Urinary bladder (tissue), 3 donors: Measurements from ENCODE around the genes SLC23A1, PROB1, UBE2D2 and PURA.

GRCh38 chr5:138628512-138628778 lies 53.2 kb upstream of the HSPA9 start:
- PRO-cap: no peak
- RAMPAGE, long total RNA: no peak

GRCh38 chr5:138654392-138654942 lies 79.3 kb upstream of the HSPA9 start:
- PRO-cap: no peak
- RAMPAGE, long total RNA: no peak

- PRO-cap: no peak
- RAMPAGE, long total RNA: no peak
Measured at GRCh38 chr5:138932625-138932824, 57.4 kb upstream of the LRRTM2 start.

DNA sequence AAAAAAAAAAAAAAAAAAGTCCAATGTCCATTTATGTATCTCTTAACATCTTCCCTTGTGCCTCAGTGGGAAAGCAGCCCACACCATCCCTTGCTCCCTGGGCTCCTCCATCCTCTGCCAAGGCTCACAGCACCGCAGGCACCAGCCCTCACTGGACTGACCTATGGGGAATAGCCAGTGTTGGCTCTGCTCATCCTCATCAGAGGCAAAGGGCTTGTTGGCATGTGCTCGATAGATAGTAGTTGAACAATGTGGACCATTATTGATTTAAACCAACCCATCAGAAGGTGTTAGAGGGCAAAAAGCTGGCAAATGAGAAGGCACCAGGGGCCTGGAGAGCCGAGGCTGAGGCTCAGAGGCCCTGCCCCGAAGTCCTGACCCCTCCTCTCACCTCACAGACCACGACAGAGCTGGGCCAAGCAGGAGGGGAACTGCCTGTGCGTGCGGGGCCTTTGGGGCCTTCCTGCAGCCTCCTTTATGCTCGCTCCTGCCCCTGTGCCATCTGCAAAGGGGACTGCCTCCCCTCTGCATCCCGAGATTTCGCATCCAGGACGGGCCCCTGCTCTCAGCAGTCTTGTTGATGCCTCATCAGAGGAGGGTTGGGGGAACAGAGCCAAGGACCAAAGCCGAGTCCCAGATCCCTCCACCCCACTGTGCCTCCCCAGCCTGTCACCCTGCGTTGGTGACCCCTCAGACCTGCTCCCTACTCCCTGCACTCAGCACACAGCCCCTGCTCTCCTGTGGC lies 62.1 kb upstream of the LRRTM2 start:
- PRO-cap: no peak
- RAMPAGE, long total RNA: no peak

- PRO-cap: no peak
- RAMPAGE, long total RNA: no peak
Measured at GRCh38 chr5:139075419-139076148, 122.6 kb downstream of the SIL1 start.

- PRO-cap: no peak
- RAMPAGE, long total RNA: no peak
Measured at GRCh38 chr5:139276969-139277776, 16.4 kb upstream of the MATR3 start.

GRCh38 chr5:139296584-139297342 lies 3.2 kb downstream of the MATR3 start:
- PRO-cap: no peak
- RAMPAGE, long total RNA: no peak

DNA sequence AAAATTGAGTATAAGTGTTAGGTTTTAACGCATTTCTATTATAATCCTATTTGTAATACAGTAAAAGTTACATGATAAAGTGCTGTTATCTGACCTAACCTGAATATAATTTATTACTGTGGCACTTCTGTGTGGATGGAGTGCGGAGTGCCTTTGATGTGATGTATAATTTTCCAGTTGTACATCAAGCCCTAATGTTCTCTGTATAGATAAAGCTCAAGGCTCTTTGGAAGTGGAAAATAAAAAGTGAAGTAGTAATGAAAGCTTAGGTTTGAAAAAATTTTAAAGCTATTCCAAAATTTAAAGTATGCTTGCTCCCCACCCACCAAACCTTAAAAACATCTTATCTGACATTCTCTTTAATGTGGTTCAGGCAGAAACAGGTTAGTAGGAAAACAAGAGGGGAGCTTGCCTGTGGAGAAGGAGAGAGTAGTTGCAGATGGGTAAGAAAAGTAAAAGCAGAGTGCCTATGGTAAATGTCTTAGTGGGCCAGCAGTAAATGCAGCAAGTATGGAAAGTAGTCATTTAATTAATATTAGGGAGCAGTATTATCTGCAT lies 4.1 kb downstream of the MATR3 start:
- PRO-cap: no peak
- RAMPAGE, long total RNA: no peak

GRCh38 chr5:139383215-139383690 lies at the start of gene SLC23A1:
SLC23A1 (minus strand) TSS chr5:139383297.
- PRO-cap: no peak
- RAMPAGE, long total RNA: no peak

- PRO-cap: unidirectional peak, minus-strand start at chr5:139395104
- RAMPAGE, long total RNA: no peak
Measured at GRCh38 chr5:139394561-139395693, at the start of gene PROB1. PROB1 (minus strand) TSS chr5:139395104.

DNA sequence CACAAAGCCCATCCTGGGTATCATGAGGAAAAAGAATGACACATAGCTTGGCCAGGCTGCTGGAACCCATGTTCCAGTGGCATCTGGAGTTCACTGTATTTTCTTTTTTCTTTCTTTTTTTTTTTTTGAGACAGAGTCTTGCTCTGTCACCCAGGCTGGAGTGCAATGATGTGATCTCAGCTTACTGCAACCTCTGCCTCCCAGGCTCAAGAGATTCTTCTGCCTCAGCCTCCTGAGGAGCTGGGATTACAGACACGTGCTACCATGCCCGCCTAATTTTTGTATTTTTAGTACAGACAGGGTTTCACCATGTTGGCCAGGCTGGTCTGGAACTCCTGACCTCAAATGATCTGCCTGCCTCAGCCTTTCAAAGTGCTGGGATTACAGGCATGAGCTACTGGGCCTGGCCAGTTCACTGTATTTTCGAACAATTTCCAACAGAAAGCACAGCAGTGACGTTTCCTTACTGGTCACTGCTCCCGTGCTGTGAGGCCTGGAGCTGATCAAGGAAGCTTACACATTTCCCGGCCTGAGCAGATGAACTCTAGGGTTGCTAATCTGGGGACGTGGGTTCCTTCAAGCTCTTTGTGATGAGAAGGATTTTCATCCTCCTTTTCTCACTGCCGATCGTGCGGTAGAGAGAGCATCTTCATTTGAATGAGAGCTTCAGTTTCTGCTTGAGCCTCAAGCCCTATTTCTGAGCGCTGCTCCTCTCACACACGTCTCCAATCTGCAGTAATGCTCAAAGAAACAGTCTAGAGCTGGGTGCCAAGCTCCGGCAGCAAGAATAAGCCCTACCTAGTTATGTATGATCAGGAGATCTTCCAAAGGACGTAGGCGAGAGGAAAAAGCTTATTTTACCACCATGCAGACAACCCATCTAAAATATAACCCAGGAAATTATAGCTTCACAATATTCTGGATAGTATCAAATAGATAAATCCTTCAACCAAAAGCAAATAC lies 7.1 kb upstream of the SPATA24 start:
- PRO-cap: no peak
- RAMPAGE, long total RNA: no peak

- PRO-cap: no peak
- RAMPAGE, long total RNA: no peak
Measured at GRCh38 chr5:139474780-139475197, 4.0 kb downstream of the SMIM33 start.

DNA sequence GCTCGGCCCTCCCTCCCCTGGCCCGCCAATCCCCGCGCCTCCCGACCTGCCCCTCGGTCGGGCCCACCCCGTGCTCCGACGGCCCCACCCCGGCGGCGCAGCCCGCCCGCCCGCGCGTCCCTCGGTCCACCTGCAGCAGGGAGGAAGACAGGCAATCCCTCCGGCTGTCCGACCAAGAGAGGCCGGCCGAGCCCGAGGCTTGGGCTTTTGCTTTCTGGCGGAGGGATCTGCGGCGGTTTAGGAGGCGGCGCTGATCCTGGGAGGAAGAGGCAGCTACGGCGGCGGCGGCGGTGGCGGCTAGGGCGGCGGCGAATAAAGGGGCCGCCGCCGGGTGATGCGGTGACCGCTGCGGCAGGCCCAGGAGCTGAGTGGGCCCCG lies at the start of gene UBE2D2:
Gene UBE2D2 (plus strand): TSS at position 81 of the 378 bp plus-strand sequence.
- PRO-cap: bidirectional peak, plus-strand start at position 154 of the sequence, minus-strand start outside the sequence
- RAMPAGE, long total RNA: no peak

DNA sequence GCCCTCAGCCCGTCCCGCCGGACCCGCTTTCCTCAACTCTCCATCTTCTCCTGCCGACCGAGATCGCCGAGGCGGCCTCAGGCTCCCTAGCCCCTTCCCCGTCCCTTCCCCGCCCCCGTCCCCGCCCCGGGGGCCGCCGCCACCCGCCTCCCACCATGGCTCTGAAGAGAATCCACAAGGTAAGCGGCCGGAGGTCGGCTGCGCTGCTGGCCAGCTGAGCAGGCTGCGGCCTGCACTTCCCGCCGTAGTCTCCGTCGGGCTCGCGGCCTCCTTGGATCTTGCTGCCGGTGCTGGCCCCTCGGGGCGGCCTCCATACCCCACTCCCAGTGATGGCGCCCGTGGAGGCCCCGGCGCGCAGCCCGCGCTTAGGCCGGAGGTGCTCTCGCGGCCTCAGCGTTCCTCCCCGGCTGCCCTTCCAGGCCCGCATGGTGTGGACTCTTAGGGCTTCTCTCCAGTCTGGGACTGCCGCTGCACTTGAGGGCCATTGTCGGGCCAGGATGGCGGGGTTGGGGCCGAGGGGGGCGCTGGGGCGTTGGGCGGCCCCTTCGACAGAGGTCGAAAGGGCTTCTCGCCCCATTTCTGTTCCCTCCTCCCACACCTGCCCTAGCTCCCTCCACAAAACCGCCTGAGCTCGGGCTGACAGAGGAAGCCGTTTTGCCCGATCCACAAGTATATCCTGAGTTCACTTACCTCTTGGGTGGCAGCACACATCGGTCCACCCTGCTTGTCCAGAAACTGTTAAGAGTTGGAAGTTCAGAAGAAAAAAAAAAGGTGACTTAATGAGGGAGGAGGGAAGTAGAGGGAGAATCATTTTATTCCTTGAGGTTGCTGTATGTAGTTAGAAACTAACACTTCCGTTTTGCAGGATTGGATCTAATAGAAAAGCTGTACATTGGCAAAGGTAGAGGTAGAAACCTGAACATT lies 760 bp downstream of the UBE2D2 start:
- PRO-cap: no peak
- RAMPAGE, long total RNA: no peak

- PRO-cap: no peak
- RAMPAGE, long total RNA: no peak
Measured at GRCh38 chr5:139683242-139683496, 35.0 kb downstream of the CXXC5 start.

GRCh38 chr5:139707537-139707943 lies 59.4 kb downstream of the CXXC5 start:
- PRO-cap: no peak
- RAMPAGE, long total RNA: no peak

DNA sequence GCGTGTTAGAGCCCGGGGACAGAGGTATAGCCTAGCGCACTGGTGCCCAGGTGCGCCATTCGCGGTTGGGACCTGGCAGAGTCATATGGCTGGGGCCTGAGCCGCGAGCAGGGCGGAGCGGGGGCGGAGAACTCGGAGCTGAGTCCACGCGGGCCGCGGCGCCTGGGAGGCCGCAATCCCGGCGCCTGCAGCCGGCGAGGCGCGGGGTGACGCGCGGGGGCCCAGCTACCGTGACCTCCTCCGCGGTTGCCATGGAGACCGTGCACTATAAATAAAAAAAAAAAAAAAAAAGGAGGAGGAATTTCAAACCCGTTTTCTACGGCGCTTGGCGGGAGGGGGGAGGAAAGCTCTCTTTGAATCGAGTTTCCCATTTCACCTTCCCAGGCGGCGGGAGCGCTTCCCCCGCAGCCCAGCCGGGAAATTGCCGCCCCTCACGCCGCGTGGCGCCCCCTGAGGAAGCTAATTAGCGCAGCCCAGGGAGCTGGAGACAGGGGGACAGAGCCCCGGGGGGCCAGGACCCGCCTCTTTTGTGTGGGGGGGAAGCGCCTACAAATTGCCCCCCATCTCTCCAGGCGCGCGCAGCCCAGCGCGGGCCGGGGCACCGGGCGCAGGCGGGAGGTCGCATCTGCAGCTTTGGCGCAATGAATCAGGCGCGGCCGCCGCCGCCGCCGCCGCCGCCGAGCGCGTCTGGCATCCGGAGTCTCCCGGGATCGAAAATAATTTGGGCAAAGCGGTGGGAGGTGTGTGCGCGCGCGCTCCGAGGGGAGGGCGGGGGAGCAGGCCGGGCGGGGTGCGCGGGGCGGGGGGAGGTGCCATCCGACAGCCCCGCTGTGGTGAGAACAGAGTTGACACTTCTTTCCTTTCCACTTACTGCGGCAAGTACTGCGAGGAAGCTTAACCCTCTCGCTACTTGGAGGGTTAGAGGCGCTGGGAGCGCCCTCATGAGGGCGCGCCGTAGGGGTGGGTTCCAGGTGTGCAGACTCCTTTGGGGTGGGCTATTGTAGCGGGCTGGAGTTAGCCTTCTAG lies 62.8 kb downstream of the CXXC5 start:
- PRO-cap: unidirectional peak, minus-strand start at position 689 of the sequence
- RAMPAGE, long total RNA: no peak

GRCh38 chr5:140038396-140039132 lies 4.5 kb downstream of the NRG2 start:
- PRO-cap: no peak
- RAMPAGE, long total RNA: no peak

DNA sequence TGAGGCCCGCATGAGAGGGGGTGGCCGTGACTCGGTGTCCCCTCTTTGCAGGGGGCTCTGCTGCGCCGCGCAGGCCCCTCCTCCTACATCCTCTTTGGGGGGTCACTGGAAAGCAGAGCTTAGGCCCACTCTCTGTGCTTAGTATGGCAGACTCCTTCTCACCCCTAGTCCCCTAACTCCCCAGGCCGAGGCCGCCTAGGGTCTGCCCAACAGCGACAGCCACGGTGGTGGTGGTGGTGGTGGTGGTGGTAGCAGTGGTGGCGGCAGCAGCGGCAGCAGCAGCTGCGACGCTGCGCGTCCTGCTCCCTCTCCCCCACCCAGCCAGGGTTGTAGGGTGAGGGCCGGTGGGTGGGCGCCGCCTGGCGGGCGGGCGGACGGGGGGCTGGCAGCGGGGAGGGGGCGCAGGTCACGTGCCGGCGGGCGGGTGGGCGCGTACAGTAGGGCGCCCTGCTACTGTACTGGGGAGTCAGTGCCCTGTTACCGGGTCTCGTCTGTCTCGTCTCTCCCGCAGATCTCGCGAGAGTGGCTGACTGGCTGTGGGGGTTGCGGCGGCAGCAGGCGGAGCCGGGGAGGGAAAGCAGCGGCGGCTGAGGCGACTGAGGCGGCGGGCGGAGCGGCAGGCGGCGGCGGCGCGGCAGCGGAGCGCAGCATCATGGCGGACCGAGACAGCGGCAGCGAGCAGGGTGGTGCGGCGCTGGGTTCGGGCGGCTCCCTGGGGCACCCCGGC lies at the start of gene PURA:
Gene PURA (plus strand): TSS at position 580 of the 727 bp plus-strand sequence.
- PRO-cap: bidirectional peak, plus-strand start at position 413 of the sequence, minus-strand start at position 323 of the sequence; bidirectional peak, plus-strand start at position 590 of the sequence, minus-strand start at position 460 of the sequence
- RAMPAGE, long total RNA: no peak

- PRO-cap: unidirectional peak, minus-strand start at chr5:140114699; bidirectional peak, plus-strand start at chr5:140115021, minus-strand start at chr5:140114778
- RAMPAGE, long total RNA: no peak
Measured at GRCh38 chr5:140114257-140115476, 758 bp downstream of the PURA start.